Foreskin fibroblast (primary cell): ENCODE measurements around a stretch of chr9.

DNA sequence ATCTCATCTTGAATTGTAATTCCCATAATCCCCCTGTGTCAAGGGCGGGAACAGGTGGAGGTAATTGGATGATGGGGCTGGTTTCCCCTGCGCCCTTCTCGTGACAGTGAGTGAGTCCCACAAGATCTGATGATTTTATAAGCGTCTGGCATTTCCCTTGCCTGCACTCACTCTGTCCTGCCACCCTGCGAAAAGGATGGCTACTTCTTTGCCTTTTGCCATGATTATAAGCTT is 902 bp upstream of the RUSC2 start:
- RRBS, result no CpG with 5 or more reads among the region's 5 CpGs

GRCh38 chr9:35517700-35518582 is 28.0 kb downstream of the RUSC2 start:
- RRBS, result no CpG with 5 or more reads among the region's 4 CpGs

DNA sequence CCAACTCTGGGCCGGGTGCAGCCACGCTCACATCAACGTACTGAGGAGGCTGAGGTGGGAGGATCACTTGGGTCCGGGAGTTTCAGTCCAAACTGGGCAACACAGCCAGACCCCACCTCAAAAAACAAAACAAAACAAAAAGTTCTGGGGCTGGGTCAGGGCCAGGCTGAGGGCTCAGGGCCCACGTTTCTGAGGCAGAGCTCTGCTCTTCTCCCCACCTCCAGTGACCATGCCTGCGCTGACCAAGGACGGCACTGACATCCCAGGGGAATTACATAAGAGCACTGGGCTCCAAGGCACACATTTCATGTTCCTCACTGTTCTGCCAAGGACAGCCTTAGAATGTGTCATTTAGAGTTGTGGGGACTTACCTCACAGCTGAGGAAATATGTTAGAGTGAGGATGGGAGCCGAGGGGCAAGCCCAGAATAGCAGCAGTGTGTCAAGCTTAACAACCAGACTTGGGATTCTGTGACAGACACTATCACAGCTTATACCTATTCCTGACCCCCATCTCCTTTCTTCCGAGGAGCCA is 1.0 kb upstream of the FAM166B start:
- RRBS, result 72% methylated on average over 3 of the region's 9 CpGs

DNA sequence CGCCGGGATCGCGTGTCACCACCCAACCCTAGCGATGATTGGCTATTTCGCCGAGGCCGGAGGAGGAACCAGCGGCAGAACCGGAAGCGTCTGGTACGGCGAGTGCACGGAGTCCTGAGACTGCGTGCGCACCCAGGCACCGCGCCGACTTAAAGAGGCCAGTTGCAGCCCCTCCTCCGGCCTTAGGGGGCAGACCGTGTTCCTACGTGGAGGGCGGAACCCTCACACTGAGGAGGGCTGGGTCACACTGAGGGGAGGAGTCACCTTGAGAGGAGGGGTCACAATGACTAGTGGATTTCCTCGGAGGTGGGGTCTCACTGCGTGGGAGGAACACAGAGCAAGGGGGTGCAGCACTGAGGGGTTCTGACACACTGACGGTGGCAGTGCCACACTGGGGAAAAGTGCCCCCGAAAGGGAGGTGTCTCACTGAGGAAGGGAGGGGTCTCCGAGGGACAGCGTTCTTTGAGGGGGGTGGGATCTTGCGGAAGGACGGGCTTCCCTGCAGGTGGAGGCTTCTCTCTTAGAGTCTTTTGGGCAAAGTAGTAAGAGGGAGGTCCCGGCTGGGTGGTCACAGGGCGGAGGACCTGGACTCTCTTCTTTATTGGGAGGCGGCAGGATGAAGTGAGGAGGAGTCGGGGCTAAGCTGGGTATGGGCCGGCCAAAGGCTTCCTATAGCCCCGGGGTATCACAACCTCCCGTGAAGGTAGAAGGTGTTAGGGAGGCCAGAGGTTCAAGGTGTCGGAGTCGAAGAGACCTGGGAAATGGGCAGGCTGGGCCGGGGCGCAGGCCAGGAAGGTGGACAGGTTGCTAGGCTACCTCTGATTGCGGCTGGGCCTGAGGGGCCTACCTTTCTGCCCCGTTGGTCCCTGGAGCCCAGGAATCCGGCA is 715 bp upstream of the TESK1 start:
- RRBS, result 2% methylated on average over 25 of the region's 45 CpGs

GRCh38 chr9:35645859-35646692 is 4.7 kb downstream of the SIT1 start:
- RRBS, result no CpG with 5 or more reads among the region's 29 CpGs

- RRBS, result 69% methylated on average over 2 of the region's 14 CpGs
Observed at GRCh38 chr9:35697167-35697851, 7.6 kb upstream of the TPM2 start.

DNA sequence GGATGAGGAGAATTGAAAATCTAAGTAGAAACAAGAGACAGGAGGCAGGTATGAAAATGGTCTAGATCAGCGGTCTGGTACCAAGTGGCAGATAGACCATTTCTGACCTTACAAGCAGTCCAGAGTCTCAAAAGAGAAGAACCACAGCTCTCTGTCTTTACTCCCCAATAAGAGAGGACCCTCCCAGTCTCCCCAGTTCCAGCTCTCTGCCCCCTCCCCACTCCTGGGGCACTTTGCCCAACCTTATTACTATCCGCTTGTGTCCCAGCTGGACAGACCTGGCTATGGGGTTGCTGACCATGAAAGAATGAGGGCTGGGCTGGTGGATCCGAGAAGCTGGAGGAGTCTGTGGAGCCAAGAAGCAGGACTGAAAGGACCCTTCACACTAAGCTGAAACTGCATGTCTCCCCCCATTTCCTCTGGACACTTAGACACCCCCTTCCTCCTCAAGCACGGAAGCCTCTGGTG is 4.6 kb downstream of the TLN1 start:
- RRBS, result no CpG with 5 or more reads among the region's 4 CpGs

DNA sequence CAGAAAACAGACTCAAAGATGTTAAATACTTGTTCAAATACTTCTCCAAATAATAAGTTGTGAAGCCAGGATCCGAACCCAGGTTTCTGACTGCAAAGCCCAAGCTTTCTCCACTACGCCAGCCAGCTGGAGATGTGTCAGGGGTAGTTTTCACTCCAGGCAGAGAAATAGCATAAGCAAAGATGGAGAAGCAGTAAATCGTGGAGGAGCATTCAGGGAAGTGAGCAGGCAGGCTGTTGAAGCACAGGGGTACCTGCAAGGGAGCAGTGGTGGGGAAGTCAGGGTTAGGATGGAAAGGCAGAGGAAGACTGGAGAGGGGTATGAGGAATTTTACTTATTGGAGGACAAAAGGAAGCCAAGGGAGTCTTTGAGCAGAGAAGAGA is 2.9 kb downstream of the TLN1 start:
- RRBS, result no CpG with 5 or more reads among the region's 3 CpGs

- RRBS, result no CpG with 5 or more reads among the region's 8 CpGs
Observed at GRCh38 chr9:35736111-35736889, 3.8 kb downstream of the CREB3 start.

DNA sequence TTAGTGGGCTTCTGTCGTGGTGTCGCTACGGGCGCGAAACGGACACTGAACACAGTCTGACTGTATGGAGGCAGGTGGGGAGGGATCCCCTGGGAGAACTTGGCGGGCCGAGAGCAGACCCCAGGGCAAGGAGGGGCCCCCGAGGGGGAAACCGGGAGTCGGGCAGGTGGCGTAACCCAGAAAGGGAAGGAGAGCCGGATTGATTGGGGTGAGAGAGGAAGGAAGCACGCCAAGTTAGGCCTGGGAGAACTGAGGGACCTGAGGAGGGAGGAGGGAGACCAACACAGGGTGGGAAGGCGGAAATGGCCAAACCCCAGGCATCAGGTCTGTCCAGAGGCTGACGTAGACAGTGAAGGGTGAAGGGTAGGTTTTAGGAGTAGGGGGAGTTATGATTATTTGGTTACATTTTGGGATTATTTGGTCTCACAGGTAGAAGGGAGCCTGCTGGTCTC is 3.3 kb upstream of the MSMP start:
- RRBS, result no CpG with 5 or more reads among the region's 16 CpGs

GRCh38 chr9:35760498-35761145 is 6.5 kb upstream of the MSMP start:
- RRBS, result no CpG with 5 or more reads among the region's 2 CpGs

- RRBS, result no CpG with 5 or more reads among the region's 31 CpGs
Observed at GRCh38 chr9:35792513-35793340, 1.3 kb downstream of the NPR2 start.

DNA sequence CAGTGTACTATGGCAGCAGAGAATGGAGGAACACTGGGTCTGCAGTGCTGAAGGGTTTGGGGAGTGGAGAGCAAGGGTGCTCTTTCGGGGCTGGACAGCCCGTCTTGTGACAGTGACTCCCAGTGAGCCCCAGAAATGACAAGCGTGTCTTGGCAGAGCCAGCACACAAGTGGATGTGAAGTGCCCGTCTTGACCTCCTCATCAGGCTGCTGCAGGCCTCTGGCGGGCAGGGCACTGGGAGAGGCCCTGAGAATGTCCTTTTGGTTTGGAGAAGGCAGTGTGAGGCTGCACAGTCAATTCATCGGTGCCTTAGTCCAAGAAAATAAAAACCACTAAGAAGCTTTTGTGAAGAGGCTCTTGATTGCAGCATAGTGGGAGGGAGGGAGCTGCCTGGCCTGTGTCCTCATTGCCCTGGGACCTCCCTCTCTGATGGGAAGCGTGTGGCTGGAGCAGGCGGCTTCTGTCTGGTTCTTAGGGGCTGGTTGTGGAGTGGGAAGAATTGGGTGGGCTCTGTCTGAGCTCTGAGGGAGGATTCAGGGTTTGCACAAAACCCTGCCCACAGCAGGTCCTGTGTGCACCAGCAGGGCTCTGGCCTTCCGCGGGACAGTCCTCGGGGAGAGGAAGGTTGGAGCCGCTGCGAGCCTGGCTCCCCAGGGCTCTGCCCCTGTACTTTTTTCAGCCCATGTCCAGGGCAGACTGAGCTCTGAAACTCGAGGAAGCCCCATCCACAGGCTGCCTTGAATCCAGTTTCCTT is 973 bp downstream of the HRCT1 start:
- RRBS, result no CpG with 5 or more reads among the region's 14 CpGs

GRCh38 chr9:35908463-35909066 is 725 bp upstream of the SPAAR start:
- RRBS, result no CpG with 5 or more reads among the region's 8 CpGs

- RRBS, result 93% methylated on average over 4 of the region's 31 CpGs
Observed at GRCh38 chr9:35909828-35910654, 751 bp downstream of the SPAAR start.

DNA sequence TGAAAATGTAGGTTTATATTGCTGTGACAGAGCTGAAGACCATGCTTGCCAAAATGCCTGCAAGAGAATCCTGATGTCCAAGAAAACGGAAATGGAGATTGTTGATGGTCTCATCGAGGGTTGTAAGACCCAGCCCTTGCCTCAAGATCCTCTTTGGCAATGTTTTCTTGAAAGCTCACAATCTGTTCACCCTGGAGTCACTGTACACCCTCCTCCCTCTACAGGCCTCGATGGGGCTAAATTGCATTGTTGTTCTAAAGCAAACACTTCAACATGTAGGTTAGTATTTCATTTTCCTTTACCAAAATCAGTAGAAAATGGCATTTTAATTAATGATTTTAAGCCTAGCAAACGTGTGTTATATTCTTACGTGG is 48.9 kb upstream of the GLIPR2 start:
- RRBS, result no CpG with 5 or more reads among the region's 5 CpGs

DNA sequence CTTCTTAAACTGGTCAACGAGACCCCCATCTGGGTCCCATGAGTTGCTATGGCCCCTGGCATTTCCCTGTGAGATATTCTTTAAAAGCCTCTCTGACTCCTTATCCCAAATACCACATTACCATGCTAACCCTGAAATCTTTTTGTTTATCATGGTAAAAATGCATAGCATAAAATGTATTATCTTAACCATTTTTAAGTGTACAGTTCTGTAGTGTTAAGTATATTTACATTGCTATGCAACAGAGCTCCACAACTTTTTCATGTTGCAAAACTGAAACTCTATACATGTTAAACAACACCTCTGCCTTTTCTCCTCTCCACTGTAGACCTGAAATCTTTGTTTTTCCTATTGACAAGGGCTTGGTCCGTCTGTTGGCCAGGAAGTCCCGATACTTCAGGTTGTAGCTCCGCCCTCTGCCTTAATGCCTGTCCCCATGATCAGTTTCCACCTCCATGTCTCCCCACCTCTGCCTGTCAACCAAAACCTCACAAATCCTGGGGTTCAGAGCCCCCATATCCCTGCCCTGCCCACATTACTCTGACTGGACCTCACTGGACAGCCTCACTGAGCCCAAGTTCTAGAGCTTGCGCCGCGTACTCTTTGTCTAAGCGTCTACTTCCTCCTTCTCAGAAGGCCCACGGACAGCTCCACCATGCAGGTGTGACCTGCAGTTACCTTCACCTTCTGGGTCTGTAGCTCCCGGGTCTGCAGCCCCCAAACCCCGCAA is 7.8 kb downstream of the GLIPR2 start:
- RRBS, result no CpG with 5 or more reads among the region's 11 CpGs

- RRBS, result no CpG with 5 or more reads among the region's 24 CpGs
Observed at GRCh38 chr9:36153964-36155268, 14.8 kb upstream of the CCIN start.

GRCh38 chr9:36162483-36162868 is 6.7 kb upstream of the CCIN start:
- RRBS, result no CpG with 5 or more reads among the region's 11 CpGs

DNA sequence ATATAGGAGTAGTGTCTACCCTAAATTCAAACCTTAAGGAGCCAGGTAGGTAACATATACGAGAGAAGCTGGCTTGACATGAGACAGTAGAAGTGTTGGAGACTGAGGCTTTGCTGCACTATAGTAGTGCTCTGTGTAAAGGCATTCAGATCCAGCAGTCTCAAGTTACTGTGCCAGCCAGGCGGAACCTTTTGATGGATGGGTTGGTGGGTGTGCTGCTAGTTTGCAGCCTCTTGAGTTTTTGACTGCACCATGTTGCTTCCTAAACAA is 1.4 kb downstream of the CLTA start:
- RRBS, result no CpG with 5 or more reads among the region's 2 CpGs